Bronchus fibroblast of lung (primary cell): ENCODE results near the gene DDX50.

DNA sequence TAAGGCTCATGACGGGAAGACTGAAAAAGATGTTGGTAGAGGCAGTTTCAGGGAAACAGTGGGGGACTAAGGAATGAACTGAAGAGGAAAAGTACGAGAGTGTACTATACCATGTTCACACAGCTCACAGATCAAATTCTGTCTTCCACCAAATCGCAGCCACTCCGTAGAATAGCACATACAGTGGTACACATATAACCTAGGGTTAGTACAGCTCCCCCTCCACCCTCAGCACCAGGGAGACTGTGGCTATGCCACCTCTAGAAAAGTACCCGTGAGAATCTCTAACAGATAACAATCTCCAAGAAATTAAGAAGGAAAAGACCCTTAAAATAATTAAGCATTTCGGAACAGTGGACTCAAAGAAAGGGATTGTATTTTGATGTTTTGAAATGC is 344.8 kb downstream of the REEP3 start:
- RAMPAGE, long total RNA = no peak

- RAMPAGE, long total RNA = no peak
Measured at GRCh38 chr10:64370032-64370614, 848.9 kb downstream of the REEP3 start.

- RAMPAGE, long total RNA = start-site peak on the plus strand at chr10:65570510-65570540, 36 and 46 reads in 2 replicates
Measured at GRCh38 chr10:65570090-65571137, 1355.4 kb upstream of the LRRTM3 start.

- RAMPAGE, long total RNA = no peak
Measured at GRCh38 chr10:66220918-66221295, 704.9 kb upstream of the LRRTM3 start.

- RAMPAGE, long total RNA = no peak
Measured at GRCh38 chr10:67045344-67045690, 119.5 kb downstream of the LRRTM3 start.

- RAMPAGE, long total RNA = no peak
Measured at GRCh38 chr10:67819693-67820194, 18.2 kb downstream of the DNAJC12 start.

- RAMPAGE, long total RNA = no peak
Measured at GRCh38 chr10:67912552-67913240, 28.2 kb downstream of the SIRT1 start.

DNA sequence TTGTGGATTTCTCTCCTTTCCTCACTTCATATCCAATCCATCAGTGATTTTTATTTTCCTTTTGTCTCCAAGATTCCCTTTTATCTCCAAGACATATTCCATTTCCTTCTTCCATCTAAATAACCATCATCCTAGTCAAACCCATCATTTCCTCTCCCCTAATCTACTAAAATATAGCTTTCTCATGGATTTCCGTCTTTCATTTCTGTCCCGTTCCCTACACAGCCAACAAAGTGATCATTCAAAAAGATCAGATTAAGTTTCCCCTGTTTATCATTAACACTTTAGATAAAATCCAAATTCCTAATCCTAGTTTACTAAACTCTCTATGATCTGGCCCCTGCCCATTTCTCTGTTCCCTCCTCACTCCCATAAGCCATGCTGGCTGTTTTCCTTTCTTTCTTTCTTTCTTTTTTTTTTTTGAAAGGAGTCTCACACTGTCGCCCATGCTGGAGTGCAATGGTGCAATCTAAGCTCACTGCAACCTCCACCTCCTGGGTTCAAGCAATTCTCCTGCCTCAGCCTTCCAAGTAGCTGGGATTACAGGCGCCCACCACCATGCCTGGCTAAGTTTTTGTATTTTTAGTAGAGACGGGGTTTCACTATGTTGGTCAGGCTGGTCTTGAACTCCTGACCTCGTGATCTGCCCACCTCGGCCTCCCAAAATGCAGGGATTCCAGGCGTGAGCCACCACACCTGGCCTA is 80.1 kb downstream of the SIRT1 start:
- RAMPAGE, long total RNA = no peak

- RAMPAGE, long total RNA = no peak
Measured at GRCh38 chr10:68142803-68143115, 33.5 kb downstream of the MYPN start.

- RAMPAGE, long total RNA = no peak
Measured at GRCh38 chr10:68509442-68509641, 18.0 kb downstream of the SLC25A16 start.

DNA sequence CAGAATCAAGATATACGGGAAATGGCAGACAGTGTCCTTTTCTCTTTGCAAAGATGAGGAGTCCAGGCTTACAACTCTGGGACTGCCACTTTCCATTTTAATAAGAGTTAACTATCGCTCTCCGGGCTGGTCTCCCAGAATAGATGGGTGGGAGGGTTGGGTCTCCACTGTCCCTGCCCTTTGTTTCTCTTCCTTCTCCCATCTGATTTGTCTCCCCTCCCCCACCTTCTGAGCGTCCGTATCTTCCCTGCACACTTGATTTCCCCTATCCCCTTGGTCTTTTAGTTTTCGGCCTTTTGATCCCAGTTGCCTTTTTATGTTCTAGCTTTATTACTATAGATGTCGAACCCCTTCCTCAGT is 2.4 kb downstream of the TET1 start:
- RAMPAGE, long total RNA = no peak

DNA sequence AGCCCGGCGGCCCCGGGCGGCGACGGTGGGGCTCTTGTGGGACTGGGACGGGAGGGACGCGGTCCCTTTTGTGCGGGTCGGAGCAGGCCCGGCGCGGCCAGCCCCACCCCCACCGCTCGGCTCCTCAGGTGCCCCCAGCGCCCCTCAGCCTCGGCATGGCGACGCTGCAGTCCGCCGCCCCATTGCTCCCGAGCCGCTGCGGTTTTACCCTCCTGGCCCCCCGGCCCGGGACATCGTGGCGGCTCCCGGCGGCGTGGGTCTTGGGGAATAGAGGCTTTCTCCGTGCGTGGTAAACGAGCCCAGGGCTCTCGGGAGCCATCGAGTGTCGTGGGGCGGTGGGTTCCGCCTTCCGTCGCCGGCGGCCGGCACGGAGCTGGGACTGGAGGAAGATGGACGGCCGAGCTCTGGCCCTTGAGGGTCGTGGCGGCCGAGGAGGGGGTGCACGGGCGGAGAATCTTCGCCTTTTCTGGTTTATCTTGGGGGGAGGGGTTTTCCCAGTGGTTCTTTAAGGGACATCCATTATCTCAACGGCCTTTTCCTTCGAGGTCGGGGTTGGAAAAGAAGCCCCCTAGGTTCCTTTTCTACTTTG is 437 bp downstream of the CCAR1 start:
- RAMPAGE, long total RNA = no peak

- RAMPAGE, long total RNA = start-site peak on the plus strand at chr10:68901266-68901355, 902 and 730 reads in 2 replicates
Measured at GRCh38 chr10:68901155-68902233, at the start of gene DDX50. DDX50 (plus strand) TSS chr10:68901315.

DNA sequence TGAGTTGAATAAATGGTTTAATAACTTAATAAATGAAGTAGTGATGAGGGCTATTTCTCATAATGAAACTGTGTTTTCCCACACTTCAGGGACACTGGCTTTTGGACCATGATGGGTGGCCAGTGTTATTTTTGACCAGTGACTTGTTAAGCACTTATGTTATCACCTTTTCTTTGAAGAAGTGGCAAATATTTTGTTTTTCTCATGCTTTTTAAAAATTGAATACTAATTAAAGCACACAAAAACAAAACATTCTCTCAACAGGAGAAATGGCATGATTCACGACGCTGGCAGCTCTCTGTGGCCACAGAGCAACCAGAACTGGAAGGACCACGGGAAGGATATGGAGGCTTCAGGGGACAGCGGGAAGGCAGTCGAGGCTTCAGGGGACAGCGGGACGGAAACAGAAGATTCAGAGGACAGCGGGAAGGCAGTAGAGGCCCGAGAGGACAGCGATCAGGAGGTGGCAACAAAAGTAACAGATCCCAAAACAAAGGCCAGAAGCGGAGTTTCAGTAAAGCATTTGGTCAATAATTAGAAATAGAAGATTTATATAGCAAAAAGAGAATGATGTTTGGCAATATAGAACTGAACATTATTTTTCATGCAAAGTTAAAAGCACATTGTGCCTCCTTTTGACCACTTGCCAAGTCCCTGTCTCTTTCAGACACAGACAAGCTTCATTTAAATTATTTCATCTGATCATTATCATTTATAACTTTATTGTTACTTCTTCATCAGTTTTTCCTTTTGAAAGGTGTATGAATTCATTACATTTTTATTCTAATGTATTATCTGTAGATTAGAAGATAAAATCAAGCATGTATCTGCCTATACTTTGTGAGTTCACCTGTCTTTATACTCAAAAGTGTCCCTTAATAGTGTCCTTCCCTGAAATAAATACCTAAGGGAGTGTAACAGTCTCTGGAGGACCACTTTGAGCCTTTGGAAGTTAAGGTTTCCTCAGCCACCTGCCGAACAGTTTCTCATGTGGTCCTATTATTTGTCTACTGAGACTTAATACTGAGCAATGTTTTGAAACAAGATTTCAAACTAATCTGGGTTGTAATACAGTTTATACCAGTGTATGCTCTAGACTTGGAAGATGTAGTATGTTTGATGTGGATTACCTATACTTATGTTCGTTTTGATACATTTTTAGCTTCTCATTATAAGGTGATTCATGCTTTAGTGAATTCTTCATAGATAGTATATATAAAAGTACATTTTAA is 5.9 kb upstream of the KIFBP start:
- RAMPAGE, long total RNA = no peak

GRCh38 chr10:68983973-68985006 is 4.3 kb upstream of the KIFBP start:
- RAMPAGE, long total RNA = no peak

- RAMPAGE, long total RNA = no peak
Measured at GRCh38 chr10:69220470-69220910, 358 bp downstream of the HKDC1 start.

DNA sequence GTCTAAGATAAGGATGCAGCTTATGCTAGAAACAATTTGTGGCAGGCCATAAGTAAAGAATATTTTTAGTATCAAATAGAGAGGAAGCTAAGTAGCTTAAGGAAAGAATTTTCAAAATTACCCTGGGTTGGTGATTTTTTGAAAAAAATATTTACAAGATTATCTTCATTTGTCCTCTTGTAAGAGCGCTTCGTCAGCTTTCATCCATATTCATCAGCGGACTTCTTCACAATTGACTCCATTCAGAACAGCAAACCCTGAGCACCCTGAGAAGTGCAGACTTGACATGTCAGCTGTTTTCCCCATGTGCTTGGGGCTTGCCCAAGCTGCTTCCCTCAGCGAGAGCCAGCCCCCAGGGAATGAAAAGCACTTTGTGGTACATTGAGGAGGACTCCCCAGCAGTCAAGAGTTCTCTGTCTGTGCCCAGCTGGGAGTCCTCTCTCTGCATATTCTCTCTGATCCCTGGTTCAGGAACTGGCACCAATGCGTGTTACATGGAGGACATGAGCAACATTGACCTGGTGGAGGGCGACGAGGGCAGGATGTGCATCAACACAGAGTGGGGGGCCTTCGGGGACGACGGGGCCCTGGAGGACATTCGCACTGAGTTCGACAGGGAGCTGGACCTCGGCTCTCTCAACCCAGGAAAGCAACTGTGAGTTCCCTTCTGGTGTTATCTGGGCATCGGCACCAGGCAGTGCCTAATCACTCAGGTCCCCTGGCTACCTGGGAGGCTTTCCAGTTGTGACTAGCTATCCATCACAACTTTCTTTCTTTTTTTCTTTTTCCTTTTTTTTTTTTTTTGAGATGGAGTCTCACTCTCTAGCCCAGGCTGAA is 22.8 kb downstream of the HKDC1 start:
- RAMPAGE, long total RNA = no peak

DNA sequence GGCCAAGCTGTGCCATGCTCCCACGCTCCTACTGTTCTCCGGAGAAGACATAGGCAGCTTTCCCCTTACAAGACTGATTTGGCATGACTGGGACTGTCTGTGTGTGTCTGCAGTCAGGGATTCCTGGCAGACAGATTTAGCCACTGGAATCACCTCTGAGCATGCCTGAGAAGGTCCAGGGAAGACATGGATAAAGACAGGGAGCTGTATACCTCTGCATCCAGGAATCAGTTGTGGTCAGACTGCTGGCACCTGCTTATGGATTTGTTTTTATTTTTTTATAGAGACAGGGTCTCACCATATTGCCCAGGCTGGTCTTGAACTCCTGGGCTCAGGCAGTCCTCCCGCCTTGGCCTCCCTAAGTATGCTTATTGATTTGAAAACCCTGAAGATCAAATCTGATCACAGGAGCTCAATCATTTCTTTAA is 5.1 kb downstream of the HK1 start:
- RAMPAGE, long total RNA = no peak

- RAMPAGE, long total RNA = no peak
Measured at GRCh38 chr10:69332674-69332959, 14.0 kb downstream of the HK1 start.

DNA sequence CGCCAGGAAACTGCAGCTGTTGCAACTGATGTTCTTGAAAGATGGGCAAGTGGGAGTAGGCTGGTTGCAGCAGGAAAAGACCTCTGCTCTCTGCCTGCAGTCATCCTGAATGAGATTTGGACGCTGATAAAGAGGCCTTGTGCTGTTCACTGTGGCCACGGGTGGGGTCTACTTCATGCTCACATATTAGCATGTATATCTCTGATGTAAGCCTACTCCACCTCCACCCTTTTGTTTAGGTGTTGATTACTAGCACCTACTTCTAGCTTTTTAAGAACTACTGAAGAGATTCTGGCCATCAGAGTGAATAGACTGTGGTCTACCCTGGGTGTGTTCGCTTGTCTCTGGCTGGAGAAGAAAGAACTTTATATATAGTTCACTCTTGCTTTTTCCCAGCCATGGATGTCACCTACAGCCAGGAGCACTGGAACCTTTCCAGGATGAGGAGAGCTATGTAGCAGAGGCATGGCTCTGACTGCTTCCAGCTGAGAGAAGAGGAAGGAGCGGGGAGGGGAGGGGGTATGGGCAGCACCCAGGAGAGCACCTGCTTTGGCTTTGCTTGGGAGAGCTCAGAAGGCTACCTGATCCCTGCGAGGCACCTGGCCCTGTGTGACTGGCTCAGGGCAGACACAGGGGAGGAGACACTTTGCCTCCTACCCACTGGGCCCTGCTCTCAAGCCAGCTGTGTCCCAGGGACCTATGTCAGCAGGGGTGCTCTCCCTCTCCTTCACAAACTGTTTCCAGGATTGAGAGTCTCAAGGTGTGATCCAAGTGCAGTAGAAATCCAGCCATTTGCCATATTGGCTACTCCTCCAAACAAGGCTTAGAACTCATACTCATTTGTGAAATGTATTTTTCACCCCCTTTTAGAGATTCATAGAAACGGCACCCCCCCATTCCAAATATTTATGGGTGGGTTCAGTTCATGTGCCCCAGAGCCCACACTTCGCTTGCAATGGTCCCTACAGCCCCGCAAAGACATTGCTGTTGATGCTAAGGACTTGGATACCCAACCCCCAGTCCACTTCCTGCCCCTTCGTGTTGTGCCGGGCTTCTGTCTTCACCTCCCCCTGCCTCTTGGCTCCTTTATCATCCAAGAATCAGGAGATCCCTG is 26.8 kb downstream of the HK1 start:
- RAMPAGE, long total RNA = no peak